Mesenchymal stem cell of adipose (primary cell): Measurements from ENCODE around the genes ATP2C1 and NPHP3.

- CAGE, long polyA plus RNA: no peak
These were observed 19.9 kb downstream of the PLXND1 start for GRCh38 chr3:129586526-129587002.

DNA sequence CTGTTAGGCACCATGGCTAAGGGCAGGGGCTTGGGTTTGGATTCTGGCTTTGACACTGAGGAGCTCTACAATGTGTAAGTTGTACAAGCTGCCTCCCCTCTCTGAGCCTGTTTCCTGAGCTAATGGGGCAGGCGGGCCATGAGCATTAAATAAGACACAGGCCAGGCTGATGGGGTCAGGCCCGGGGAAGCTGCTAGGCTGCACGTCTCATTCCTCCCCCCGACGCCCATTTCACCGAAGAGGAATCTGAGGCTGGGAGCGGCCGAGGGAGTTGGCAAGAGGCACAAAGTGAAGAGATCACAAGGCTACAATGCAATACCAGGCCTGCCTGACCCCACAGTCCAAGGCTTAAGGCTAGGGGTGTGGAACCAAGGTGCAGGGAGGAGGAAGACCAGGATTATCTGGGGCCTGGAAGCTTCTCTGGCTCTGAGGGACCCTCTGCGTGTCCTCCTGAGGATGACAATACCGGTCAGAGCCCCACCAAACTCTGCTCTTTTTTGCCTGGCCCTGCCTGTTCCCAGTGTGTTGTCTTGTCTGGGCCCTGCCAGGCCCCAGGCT, 19.4 kb downstream of the PLXND1 start:
- CAGE, long polyA plus RNA: no peak

DNA sequence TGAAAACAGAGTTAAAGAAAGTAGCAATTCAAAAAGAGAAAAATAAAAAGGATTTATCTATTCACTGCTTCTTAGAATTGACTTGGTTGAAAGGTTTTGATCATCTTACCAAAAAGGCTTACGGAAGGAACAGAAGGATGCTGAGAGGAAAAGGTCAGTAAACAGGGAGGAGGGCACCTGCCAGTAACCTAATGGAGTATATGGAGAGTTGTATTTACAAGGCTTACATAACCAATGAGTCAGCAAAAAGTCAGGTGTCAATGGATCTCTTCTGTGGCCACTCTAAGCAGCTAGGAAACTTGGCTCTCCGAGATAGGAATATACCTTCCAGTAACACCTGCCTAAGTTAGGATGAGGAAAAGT, 80.4 kb upstream of the PLXND1 start:
- CAGE, long polyA plus RNA: no peak

- CAGE, long polyA plus RNA: no peak
These were observed 117.4 kb upstream of the PLXND1 start for GRCh38 chr3:129723404-129724697.

- CAGE, long polyA plus RNA: no peak
These were observed 102.6 kb downstream of the ALG1L2 start for GRCh38 chr3:130184128-130184787.

DNA sequence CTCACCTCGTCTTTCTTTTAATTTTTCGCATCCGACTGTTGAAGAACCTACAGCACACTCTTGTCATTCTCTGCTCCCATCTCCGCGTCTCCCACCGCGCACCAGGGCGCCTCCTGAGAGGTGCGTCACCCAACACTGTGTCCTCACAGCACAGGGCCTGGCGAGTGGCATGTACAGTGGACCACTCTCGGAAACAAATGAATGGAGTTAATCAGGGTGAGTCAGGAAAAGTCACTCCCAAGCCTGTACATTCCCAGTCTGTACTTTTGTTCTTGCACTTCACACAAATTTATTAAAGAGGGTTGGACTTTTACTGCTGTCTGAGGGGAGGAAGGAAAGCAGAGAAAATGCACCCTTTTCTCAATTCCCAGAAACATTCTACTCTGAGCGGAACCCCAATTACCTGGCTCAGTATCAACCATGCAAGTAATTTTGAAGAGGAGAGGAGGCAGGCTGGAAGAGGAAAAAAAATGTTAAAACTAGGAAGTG, 660 bp downstream of the COL6A6 start:
- CAGE, long polyA plus RNA: no peak

GRCh38 chr3:130729009-130729486, 17.6 kb downstream of the PIK3R4 start:
- CAGE, long polyA plus RNA: no peak

- CAGE, long polyA plus RNA: no peak
These were observed 44.8 kb upstream of the ATP2C1 start for GRCh38 chr3:130849049-130849590.

GRCh38 chr3:130893812-130894990, at the start of gene ATP2C1:
ATP2C1 (plus strand) TSS chr3:130894084.
- CAGE, long polyA plus RNA: no peak

DNA sequence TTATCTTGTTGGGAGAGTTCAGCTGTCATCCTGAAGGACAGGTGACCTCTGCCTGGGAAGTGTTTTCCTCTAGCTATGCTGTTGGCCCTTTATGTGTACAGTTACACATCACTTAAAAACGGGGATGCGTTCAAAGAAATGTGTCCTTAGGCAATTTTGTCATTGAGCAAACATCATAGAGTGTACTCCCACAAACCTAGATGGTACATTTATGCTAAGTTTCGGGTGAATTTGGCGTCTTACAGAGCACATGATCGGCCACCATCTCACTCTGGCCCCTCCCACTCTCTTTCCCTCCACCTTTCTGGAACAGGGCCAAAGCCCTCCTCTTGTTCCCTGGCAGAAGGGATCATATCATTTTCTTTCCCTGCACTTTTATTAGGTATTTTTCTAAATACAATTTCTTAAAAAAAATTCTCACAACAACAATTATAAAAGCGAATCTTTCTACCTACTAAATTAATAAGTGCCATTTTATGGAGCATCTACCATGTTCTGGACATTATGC, 164.1 kb upstream of the NUDT16 start:
- CAGE, long polyA plus RNA: no peak

- CAGE, long polyA plus RNA: no peak
These were observed 25.0 kb downstream of the MRPL3 start for GRCh38 chr3:131477617-131478401.

DNA sequence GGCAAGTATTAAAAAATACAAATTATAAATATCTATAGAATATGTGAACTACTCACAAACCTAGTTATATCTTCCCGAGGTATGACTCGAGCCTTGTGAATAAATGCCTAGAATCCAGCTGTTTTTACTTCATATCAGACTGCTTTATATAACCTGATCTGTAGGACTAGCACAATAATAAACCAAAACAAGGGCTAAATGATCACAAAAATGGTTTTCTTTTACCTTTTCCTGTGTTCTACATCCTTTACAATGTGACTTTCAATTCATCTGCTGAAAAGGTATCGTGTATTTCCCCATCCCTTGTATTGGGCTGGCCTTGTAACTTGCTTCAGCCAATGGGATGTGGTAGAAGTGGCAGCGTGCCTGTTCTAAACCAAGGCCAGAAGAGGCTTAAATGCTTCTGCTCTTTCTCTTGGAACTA, 230.5 kb downstream of the CPNE4 start:
- CAGE, long polyA plus RNA: no peak

- CAGE, long polyA plus RNA: no peak
These were observed 40.6 kb upstream of the DNAJC13 start for GRCh38 chr3:132376367-132377456.

DNA sequence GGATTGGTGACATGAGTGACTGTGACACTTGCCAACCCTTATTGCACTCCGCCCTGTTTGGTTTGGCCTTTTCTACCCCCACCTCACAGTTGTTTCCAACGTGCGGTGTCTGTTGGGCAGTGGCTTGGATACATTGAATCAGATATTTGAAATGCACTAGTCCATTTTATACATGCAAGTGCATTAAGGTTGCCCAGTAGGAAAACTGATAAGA, 1.9 kb downstream of the NPHP3 start:
- CAGE, long polyA plus RNA: no peak

GRCh38 chr3:132721368-132722691, at the start of gene NPHP3:
NPHP3 (minus strand) TSS chr3:132722409.
- CAGE, long polyA plus RNA: no peak

DNA sequence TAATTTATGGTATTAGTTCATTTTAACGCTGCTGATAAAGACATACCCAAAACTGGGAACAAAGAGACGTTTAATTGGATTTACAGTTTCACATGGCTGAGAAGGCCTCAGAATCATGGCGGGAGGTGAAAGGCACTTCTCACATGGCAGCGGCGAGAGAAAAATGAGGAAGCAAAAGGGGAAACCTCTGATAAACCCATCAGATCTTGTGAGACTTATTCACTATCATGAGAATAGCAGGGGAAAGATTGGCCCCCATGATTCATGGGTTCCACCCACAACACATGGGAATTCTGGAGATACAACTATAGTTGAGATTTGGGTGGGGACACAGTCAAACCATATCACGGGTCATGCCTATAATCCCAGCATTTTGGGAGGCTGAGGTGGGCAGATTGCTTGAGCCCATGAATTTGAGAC, 61.8 kb downstream of the TMEM108 start:
- CAGE, long polyA plus RNA: no peak

- CAGE, long polyA plus RNA: no peak
These were observed 25.5 kb downstream of the BFSP2 start for GRCh38 chr3:133425365-133425670.

GRCh38 chr3:133469133-133469474, 69.2 kb downstream of the BFSP2 start:
- CAGE, long polyA plus RNA: no peak

- CAGE, long polyA plus RNA: no peak
These were observed 82.6 kb upstream of the CDV3 start for GRCh38 chr3:133490725-133491442.

DNA sequence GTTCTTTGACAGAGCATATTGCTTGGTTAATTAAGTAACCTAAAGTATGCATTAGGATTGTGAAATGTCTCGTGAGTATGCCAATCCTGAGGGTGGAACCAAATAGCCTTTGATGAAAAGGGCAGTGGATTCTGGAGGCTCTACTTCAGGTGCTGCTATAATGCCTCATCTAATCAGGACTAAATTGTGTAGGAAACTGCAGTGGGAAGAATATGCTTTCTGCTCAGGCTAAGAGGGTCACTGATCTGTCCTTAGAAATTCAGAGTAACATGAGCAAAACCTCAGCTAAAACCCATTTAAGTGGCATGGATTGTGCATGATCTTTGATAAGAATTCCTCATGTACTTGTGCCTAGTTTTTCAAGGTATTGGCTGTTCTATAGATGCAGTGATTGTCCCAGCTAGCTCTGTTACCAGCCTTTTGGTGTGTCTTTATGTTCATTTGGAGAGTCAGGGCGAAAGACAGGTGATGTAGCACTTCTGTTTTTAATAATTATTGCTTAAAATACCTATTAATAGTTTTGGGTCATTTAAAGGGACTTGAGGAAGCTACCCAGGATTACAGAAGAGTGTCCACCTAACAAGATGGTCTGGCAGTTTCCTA, 15.5 kb downstream of the CDV3 start:
- CAGE, long polyA plus RNA: no peak